Heart left ventricle (tissue), 7 donors: ENCODE data around the gene PDZD9.

DNA sequence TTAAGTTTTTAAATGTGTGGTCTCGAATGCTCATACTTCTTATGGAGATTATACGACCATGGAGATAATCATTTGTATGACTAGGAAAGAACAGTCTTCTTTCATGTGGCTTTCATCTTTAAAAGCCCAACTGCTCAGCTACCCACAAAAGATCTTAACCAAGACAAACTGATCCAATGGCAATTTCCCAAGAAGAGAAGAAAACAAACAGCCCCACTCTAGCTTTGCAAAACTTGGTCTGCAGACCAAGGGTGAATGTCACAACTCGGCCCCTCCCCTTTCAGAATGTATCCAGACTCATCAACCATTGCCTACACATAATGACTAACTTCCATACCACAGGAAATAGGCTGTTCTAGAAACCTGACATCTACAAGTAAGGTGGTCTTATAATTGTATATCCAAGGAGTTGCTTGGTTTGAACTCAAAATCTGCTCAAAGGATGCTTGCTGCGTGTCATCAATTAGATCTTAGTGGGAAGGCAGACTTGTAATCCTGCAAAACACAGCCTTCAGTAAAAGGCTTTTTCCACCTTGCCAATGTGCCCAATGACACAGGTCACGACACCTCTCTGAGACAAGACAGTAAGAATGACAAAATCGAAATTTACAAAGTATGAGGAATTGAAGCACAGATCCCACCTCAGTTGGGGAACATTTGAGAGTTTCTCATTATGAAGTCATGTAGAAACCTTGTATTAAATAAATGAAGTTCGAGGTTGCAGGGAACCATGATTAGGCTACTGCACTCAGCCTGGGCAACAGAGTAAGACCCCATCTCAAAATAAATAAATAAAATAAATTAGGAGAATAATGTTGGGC, 15.8 kb downstream of the DCUN1D3 start:
- PRO-cap, 6 experiments, result no peak in any of the 6 experiments
- RAMPAGE, long total RNA, 2 experiments, result no peak in any of the 2 experiments
- RRBS, result no CpG with 5 or more reads among the region's 7 CpGs

GRCh38 chr16:21159110-21160148, 955 bp downstream of the LDAF1 start:
- PRO-cap, 6 experiments, result peak in 4 of 6 experiments; most common plus-strand start chr16:21159612 (in 1); most common minus-strand start chr16:21159795 (in 2)
- RAMPAGE, long total RNA, 2 experiments, result no peak in any of the 2 experiments
- RRBS, result no CpG with 5 or more reads among the region's 33 CpGs

DNA sequence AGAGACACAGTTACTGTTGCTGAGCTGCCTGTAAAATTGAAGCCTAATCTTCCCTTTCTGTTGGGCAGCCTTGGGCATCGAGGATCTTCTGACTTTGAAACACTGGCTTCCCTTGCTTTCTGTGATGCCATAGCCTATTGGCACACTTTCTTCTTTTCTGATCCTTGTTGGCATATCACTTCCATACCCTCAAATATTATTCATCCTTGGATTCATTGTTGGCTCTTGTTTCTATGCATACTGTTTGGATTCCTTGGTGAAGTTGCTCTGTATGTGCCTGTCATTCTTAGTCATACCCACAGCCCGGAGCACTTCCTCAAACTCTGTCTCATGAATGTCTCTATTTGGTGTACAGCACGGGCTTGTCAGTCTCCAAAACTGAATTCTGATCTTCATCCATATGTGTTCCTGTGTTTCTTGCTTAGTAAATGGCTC, 85.7 kb upstream of the CRYM start:
- PRO-cap, 6 experiments, result no peak in any of the 6 experiments
- RAMPAGE, long total RNA, 2 experiments, result no peak in any of the 2 experiments
- RRBS, result no CpG with 5 or more reads among the region's 3 CpGs

DNA sequence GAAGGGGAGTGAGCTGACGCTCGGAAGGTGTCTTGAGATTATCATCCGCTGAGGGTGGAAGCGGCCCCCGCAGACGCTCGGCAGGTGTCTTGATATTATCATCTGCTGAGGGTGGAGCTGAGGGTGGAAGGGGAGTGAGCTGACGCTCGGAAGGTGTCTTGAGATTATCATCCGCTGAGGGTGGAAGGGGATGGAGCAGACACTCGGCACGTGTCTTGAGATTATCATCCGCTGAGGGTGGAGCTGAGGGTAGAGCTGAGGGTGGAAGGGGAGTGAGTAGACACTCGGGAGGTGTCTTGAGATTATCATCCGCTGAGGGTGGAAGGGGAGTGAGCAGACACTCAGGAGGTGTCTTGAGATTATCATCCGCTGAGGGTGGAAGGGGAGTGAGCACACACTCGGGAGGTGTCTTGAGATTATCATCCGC, 126.5 kb upstream of the CRYM start:
- PRO-cap, 6 experiments, result no peak in any of the 6 experiments
- RAMPAGE, long total RNA, 2 experiments, result no peak in any of the 2 experiments
- RRBS, result no CpG with 5 or more reads among the region's 18 CpGs

DNA sequence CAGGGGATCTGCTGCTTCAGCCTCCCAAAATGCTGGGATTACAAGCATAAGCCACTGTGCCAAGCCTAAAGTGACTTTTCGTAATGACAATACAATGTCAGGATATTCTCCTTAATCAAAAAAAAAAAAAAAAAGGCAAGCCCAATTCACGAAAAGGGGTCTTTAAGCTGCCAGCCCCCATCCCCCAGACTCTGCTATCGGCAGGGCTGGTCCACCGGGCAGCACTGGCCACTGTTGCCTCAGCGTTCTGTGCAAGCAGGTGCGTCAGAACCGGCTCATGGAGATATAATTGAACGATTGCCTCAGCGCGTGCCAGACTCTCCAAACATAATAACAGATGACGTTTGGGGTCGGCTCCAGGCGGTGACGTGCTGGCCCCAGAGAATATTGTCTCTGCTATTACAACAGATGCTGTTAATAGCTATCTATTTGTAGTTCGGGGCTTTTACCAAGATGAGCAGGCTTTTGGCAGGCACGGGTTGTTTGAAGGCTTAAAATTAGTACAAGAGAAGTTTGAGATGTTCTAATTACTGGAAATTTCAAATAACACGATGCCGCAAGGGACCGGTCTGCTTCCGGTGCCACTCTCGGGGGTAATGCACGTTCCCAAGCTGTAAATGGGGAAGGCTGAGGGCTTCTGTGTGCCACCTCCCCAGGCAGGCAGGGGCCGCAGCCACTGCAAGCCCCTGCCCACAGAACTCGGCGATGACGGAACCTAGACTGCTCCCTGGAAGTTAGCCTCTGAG, 42.7 kb upstream of the METTL9 start:
- PRO-cap, 6 experiments, result peak in 3 of 6 experiments; most common plus-strand start position 542 of the sequence (in 2); most common minus-strand start position 196 of the sequence (in 1)
- RAMPAGE, long total RNA, 2 experiments, result no peak in any of the 2 experiments
- RRBS, result no CpG with 5 or more reads among the region's 26 CpGs

DNA sequence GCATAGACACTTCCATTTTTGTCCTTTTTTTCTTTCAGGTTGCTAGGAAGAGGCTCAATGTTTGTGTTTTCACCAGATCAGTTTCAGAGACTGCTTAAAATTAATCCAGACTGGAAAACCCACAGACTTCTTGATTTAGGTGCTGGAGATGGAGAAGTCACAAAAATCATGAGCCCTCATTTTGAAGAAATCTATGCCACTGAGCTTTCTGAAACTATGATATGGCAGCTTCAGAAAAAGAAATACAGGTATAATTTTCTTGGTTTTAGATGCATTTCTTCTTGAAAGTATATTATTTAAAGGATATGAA, 18.4 kb downstream of the METTL9 start:
- PRO-cap, 6 experiments, result no peak in any of the 6 experiments
- RAMPAGE, long total RNA, 2 experiments, result no peak in any of the 2 experiments

GRCh38 chr16:21636847-21637338, 15.5 kb downstream of the IGSF6 start:
- PRO-cap, 6 experiments, result no peak in any of the 6 experiments
- RAMPAGE, long total RNA, 2 experiments, result no peak in any of the 2 experiments
- RRBS, result no CpG with 5 or more reads among the region's 15 CpGs

- PRO-cap, 6 experiments, result no peak in any of the 6 experiments
- RAMPAGE, long total RNA, 2 experiments, result no peak in any of the 2 experiments
- RRBS, result no CpG with 5 or more reads among the region's 5 CpGs
These were observed 14.0 kb downstream of the IGSF6 start for GRCh38 chr16:21638296-21638984.

GRCh38 chr16:21820788-21821080, 36.8 kb downstream of the NPIPB4 start:
- PRO-cap, 6 experiments, result no peak in any of the 6 experiments
- RAMPAGE, long total RNA, 2 experiments, result no peak in any of the 2 experiments
- RRBS, result no CpG with 5 or more reads among the region's 8 CpGs

- PRO-cap, 6 experiments, result no peak in any of the 6 experiments
- RAMPAGE, long total RNA, 2 experiments, result no peak in any of the 2 experiments
- RRBS, result no CpG with 5 or more reads among the region's 22 CpGs
These were observed at the start of gene PDZD9 for GRCh38 chr16:22000936-22001315. Gene PDZD9, minus strand, starts transcription at chr16:22001116.

- PRO-cap, 6 experiments, result peak in 2 of 6 experiments; most common minus-strand start chr16:22093508 (in 1)
- RAMPAGE, long total RNA, 2 experiments, result no peak in any of the 2 experiments
- RRBS, result no CpG with 5 or more reads among the region's 3 CpGs
These were observed 942 bp downstream of the VWA3A start for GRCh38 chr16:22093348-22093618.

DNA sequence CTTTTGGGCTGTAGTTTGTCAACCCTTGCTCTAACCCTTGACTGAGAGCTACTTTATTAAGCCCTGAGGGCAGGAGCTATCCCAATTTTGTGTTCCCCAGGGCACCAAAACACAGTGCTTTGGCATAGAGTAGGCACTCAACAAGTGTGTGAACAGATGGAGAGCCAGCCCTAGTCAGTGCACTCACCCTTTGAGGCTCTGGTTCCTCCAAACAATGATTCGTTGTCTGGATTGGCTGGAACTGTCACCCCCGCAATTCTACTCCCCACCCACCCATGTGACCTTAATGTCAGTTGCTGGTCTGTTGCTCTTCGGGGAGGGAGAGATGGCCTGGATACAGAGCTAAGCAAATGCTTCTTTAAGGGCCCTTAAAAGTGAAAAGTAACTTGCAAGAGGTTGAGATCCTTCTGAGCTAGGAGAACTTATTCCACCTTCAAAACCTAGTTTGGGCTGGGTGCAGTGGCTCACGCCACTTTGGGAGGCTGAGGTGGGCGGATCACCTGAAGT, 10.5 kb upstream of the POLR3E start:
- PRO-cap, 6 experiments, result no peak in any of the 6 experiments
- RAMPAGE, long total RNA, 2 experiments, result no peak in any of the 2 experiments
- RRBS, result no CpG with 5 or more reads among the region's 5 CpGs

DNA sequence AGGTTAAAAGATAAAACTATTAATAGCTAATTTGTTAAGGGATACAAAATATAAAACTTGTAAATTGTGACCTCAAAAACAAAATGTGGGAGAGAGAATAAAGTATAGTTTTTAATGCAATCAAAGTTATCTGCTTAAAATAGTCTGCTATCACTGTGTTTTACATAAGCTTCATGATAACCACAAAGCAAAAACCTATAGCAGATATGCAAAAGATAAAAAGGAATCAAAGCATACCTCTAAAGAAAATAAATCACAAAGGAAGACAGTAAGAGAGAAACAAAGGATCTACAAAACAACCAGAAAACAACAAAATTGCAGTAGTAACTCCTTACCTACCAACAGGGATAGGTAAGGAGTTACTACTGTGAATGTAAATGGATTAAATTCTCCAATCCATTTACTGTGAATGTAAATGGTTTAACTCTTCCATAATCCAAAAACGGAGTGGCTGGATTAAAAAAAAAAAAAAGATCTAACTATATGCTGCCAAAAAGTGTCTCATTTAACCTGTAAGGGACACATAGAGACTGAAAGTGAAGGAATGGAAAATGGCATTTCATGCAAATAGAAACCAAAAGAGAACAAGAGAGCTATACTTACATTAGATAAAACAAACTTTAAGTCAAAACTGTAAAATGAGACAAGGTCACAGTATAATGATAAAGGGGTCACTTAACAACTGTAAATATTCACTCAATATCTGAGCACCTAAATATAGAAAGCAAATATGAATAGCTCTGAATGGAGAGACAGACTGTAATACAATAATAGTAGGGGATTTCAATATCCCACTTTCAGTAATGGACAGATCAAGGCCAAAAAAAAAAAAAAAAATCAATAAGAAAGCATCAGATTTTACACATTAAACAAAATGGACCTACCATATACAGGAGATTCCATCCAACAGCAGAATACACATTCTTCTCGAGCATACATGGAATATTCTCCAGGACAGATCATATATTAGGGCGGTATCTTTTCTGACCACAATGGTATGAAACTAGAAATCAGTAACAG, 36.6 kb downstream of the CDR2 start:
- PRO-cap, 6 experiments, result no peak in any of the 6 experiments
- RAMPAGE, long total RNA, 2 experiments, result no peak in any of the 2 experiments
- RRBS, result no CpG with 5 or more reads among the region's 3 CpGs

DNA sequence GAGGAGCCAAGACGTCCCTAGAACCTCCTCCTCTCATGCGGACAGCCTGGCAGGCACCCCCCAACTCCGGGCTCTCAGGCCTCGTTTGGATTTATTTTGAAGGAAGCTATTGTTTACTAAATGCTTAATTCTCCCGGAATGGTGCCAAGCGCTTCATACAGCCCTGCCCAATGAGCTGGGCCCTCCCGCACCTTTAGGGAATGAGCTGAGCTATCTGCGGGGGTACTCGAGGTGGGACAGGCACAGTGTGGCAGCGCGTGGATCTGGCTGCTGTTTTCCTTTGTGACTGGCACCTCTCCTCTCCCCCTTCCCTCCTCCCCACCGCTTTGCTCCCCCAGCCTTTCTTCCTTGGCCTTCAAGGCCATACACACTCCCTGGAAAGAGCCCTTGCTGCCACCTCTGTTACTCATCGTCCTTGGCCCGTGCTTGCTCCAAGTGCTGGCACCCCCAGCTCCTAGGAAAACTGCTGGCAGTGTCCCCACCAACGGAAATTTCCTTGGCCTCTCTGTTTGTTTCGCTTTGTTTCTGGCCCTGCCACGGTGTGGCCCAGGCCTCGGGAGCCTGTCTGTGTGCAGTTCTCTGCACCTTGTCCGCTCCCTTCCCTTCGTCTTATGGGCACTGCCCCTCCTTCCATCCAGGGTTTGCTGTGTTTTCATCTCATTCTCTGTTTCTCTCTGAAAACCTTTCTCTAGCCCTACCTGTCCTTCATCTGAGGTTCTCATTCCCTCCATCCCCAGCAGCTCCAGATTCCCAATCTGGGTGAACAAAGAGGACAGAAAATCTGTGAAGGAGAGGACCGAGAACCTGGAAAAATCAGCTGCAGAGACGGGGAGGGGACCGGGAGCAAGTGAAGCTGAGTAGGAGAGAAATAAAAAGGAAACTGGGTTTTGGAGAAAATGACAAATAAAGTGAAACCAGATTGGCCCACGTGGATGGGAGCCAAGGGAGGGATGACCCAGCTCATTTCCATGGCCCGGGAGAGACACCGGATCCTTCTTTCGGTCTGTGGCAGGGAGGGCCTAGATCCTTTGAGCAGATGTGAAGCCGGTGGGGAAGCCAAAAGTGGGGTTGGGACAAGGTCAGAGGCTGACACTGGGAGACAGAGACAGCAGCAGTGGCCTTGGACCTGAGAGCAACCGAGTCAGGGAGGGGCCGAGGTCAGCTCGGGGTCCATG, 50.2 kb upstream of the CDR2 start:
- PRO-cap, 6 experiments, result peak in 1 of 6 experiments; most common plus-strand start position 996 of the sequence (in 1); most common minus-strand start position 849 of the sequence (in 1)
- RAMPAGE, long total RNA, 2 experiments, result no peak in any of the 2 experiments
- RRBS, result 48% methylated on average over 1 of the region's 31 CpGs

DNA sequence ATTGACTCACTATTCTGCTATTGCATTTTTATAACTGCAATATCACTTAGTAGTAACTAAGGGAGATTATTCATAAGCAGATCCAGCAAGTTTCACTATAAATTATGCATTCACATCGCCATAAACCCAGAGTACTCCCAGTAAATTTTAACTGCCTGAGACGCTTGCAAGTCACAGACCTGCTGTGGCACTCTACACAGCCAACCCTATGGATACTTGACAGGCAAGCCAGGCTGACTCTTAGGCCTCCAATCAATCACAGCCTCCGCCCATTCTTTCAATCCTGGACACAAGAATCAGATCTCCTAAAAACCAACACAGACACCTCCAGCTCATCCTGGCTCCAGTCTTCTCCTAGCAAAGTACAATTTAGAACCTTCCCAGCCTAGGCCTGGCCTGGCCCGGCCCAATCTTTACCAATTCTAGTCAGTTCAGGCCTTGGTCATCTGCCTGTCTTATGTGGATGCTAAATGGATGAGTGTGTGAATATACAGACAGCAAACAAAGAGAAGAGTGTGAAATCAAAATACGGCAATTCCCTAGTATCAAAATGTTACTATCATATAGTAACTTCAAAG, 28.1 kb downstream of the USP31 start:
- PRO-cap, 6 experiments, result no peak in any of the 6 experiments
- RAMPAGE, long total RNA, 2 experiments, result no peak in any of the 2 experiments
- RRBS, result no CpG with 5 or more reads among the region's 5 CpGs

DNA sequence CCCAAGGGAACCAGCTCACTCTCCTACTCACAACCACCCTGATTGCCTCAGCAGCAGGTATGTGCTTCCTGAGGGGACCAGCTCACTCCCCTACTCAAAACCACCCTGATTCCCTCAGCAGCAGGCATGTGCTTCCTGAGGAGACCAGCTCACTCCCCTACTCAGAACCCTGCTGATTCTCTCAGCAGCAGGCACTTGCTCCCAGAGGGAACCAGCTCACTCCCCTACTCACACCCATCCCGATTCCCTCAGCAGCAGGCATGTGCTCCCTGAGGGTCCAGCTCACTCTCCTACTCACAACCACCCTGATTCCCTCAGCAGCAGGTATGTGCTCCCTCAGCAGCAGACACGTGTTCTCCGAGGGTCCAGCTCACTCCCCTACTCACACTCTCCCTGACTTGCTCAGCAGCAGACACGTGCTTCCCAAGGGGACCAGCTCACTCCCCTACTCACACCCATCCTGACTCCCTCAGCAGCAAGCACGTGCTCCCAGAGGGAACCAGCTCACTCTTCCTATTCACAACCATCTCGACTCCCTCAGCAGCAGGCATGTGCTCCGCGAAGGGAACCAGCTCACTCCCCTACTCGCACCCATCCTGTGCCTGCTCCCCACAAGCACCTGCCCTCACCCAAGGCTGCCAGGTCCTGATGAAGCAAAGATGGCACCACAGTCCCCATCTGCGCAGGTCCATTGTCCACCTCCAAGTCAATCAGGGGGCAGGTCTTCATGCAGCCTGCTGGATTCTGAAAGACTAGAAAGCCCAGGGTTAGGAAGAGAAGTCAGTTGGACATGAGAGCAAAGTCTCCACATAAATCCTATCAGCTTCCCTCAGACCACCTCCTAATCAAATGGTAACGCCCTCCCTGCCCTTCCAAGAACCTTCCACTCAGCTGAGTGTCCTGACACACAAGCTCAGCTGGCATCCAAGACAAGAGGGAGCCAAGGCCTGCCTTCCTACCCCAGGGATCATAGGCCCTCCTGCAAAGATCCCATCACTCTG, 26.4 kb upstream of the COG7 start:
- PRO-cap, 6 experiments, result no peak in any of the 6 experiments
- RAMPAGE, long total RNA, 2 experiments, result no peak in any of the 2 experiments
- RRBS, result no CpG with 5 or more reads among the region's 11 CpGs

DNA sequence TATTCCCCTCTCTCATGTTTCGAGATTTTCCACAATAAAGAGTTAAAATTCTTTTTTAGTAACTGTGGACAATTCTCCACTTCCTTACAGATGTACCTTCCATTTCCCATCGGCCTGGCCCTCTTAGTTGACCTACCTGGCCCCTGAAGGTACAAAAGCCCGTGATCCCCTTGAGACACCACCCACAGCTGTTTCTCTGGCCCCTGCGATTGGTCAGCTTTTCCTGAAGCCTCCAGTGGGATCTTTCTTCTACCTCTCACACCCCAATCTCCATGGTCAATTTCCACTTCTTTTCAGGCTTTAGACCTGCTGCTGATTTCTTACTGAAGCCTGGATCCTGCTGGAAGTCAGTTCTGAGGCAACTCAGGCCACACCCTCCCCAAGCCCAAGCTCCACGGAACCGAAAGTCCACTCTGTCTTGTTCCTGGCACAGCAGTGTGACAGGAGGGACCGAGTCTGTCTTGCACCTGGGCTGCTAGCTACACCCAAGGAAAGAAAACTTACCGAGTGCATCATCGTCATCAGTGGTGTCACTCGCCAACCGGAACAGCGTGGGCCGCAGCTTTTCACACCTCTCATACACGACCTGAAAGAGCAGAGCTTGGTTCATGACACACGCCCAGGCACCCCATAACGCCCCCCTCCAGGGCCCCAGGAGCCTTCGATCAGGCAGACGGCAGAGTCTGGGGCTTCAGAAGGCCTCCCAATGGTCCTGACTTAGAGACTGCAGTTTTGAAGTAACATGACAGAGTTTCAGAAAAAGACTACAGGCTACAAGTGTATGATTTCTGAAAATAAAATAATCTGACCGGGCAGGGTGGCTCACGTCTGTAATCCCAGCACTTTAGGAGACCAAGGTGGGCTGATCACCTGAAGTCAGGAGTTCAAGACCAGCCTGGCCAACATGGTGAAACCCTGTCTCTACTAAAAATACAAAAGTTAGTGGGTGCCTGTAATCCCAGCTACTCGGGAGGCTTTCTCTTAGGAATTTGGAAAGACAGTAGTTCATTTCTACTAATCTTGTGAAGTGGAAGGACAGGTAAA, 27.6 kb downstream of the GGA2 start:
- PRO-cap, 6 experiments, result no peak in any of the 6 experiments
- RAMPAGE, long total RNA, 2 experiments, result no peak in any of the 2 experiments
- RRBS, result no CpG with 5 or more reads among the region's 21 CpGs

GRCh38 chr16:23488043-23488622, 22.2 kb downstream of the GGA2 start:
- PRO-cap, 6 experiments, result no peak in any of the 6 experiments
- RAMPAGE, long total RNA, 2 experiments, result no peak in any of the 2 experiments
- RRBS, result no CpG with 5 or more reads among the region's 5 CpGs

- PRO-cap, 6 experiments, result no peak in any of the 6 experiments
- RAMPAGE, long total RNA, 2 experiments, result no peak in any of the 2 experiments
- RRBS, result no CpG with 5 or more reads among the region's 7 CpGs
These were observed 6.3 kb downstream of the GGA2 start for GRCh38 chr16:23504013-23504458.

DNA sequence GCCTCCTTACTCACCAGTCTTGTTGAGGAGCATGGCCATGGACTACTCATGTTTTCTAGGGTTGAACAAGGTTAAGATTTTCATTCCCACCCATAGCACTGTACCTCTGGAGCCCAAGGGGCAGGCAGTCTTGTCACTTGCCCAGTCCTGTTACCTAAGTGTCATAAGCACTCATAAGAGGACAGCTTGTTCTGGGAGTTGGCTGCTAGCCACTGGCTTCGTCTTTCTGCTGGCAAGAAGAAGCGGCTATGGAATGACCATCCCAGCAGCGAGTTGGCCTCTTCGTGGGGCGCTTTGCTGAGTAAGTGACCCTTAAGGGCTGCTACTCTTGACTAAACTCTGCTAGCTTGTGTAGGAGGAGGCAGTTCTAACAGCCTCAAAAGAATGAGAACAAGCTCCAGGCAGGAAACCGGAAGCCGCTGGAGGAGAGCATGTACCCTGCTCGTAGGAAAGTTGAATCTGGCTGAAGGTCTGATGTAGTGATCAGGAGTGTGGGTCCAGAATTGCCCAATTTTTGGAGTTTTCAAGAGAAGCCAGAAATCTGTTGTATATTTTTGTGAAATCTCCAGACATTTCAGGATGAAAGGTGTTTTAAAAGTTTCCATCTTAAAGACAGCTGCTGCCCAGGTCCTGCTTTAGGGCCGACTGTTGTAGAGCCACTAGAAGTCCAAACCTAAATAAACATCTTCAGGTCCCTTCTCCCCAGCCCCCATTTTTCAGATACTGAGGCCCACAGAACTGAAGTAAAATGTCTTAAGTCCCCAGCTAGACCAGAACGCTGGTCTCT, 7.6 kb downstream of the UBFD1 start:
- PRO-cap, 6 experiments, result no peak in any of the 6 experiments
- RAMPAGE, long total RNA, 2 experiments, result no peak in any of the 2 experiments
- RRBS, result no CpG with 5 or more reads among the region's 10 CpGs